Right atrium auricular region (tissue), 2 donors: ENCODE measurements around the gene MKLN1.

DNA sequence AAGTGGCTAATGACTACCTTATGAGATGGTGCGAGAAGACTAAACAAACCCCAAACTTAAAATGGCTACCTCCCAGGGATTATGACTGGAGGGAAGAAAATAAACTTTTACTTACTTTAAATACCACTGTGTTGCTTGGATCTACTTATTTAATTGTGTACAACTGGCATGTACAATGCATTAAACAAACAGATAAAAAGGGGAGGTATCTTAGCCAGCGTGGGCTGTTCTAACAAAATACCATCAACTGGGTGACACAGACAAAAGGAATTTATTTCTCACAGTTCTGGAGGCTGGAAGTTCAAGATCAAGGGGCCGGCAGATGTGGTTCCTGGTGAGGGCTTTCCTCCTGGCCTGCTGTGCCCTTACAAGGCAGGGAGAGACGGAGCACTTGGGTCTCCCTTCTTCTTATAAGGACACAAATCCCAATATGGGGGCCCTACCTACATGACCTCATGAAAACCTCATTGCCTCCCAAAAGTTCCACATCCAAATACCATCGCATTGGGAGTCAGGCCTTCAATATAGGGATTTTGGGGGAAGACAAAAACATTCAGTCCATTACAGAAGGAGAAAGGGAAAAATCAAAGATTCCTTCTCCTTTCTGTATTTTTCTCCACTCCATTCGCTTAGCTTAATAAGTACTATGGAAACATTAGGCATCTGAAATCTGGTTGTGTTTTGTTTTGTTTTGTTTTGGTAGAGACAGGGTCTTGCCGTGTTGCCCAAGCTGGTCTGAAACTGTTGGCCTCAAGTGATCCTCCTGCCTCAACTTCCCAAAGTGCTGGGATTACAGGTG lies 281.7 kb upstream of the KLF14 start:
- PRO-cap, result no peak
- RAMPAGE, long total RNA, 2 experiments, result no peak in any of the 2 experiments

- PRO-cap, result no peak
- RAMPAGE, long total RNA, 2 experiments, result no peak in any of the 2 experiments
These were observed 227.8 kb upstream of the MKLN1 start for GRCh38 chr7:131099884-131100350.

GRCh38 chr7:131106639-131107304 lies 220.9 kb upstream of the MKLN1 start:
- PRO-cap, result bidirectional peak, plus-strand start at chr7:131106850, minus-strand start at chr7:131106593; bidirectional peak, plus-strand start at chr7:131107344, minus-strand start at chr7:131107030
- RAMPAGE, long total RNA, 2 experiments, result no peak in any of the 2 experiments

- PRO-cap, result bidirectional peak, plus-strand start at chr7:131108859, minus-strand start at chr7:131108708
- RAMPAGE, long total RNA, 2 experiments, result no peak in any of the 2 experiments
These were observed 219.2 kb upstream of the MKLN1 start for GRCh38 chr7:131108513-131108922.

GRCh38 chr7:131219533-131220055 lies 108.1 kb upstream of the MKLN1 start:
- PRO-cap, result unidirectional peak, minus-strand start at chr7:131219758
- RAMPAGE, long total RNA, 2 experiments, result no peak in any of the 2 experiments

DNA sequence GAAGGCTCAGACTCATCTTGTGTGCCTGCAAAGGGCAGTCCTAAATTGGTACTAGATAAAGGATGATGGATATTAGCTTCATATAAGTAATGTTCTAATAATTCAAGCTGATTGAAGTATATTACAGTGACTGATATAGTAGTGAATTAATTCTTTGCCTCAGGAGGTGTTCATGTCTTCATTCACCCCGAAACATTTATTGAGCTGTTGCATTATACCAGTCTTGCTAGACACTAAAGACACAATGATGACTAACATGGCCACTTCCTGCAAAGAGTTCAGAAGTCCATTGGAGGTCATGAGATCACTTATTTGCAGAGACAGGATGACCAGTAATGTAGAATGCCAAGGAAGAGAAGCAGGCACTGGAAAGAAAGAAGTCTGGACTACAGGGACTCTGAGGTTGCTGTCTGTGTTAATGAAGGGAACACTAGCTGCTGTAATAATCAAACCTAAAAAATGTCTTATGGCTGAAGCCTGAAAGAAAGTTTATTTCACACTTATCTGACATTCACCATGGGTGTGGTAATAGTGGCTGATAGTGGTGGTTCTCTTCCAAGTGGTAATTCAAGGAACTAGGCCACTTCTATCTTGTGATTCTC lies 89.4 kb upstream of the MKLN1 start:
- PRO-cap, result no peak
- RAMPAGE, long total RNA, 2 experiments, result no peak in any of the 2 experiments

- PRO-cap, result bidirectional peak, plus-strand start at chr7:131327894, minus-strand start at chr7:131327736; bidirectional peak, plus-strand start at chr7:131328084, minus-strand start at chr7:131327966; bidirectional peak, plus-strand start at chr7:131328667, minus-strand start at chr7:131328478
- RAMPAGE, long total RNA, 2 experiments, result start-site peak on the plus strand in 2 of 2 experiments, at chr7:131327852-131327894 at its widest, 315 to 739 reads per replicate; start-site peak on the minus strand in 1 of 2 experiments, at chr7:131327713-131327724 at its widest, 30 reads per replicate
These were observed at the start of gene MKLN1 for GRCh38 chr7:131327551-131328517. MKLN1 (plus strand) TSS chr7:131327876.

- PRO-cap, result no peak
- RAMPAGE, long total RNA, 2 experiments, result no peak in any of the 2 experiments
These were observed 53.5 kb downstream of the PODXL start for GRCh38 chr7:131502738-131503497.

- PRO-cap, result no peak
- RAMPAGE, long total RNA, 2 experiments, result no peak in any of the 2 experiments
These were observed 52.6 kb downstream of the PODXL start for GRCh38 chr7:131503498-131504625.

- PRO-cap, result bidirectional peak, plus-strand start at chr7:131556801, minus-strand start at chr7:131556617
- RAMPAGE, long total RNA, 2 experiments, result no peak in any of the 2 experiments
These were observed 437 bp upstream of the PODXL start for GRCh38 chr7:131556711-131557419.

DNA sequence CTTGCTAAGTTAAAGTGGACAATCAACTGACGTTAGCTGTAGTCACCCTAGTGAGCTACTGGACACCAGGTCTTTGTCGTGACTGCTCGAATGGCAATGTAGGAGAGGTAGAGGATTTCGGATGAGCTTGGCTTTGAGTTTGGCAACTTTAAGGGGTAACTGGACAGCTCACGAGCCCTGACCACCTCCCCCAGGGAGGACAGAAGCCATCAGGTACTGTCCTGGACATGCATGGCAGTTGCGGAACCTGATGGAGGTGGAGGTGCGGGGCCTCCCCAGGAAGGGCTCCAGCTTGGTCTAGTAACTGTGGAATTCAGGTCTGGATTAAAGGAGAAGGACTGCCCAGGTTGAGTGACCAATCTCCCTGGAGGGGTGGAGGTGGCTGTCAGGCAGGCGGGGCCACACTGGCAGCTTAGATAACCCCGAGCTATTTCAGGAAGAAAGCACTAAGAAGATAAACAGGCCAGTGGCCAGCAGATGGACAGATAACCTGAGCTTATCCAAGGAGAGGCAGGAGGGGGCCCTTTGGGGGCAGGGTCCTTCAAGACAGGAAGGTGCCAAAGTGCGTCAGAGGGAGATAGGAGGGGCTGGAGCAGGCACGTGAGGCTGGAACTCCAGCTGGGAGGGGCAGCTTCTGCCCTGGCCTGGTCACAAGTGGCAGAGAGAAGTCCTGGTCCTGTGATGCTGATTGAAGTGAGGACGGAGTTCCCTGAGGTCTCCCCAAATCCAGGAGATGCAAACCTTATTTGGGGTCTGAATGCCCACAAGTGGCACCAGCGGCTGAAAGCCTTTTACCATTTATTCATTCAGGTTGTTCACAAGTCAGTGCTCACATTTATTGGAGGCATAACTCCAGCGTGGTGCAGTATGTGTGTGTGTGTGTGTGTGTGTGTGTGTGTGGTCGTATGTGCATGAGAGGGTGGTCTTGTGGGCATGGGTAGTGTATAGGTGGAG lies 29.8 kb upstream of the PODXL start:
- PRO-cap, result bidirectional peak, plus-strand start at position 651 of the sequence, minus-strand start at position 326 of the sequence
- RAMPAGE, long total RNA, 2 experiments, result no peak in any of the 2 experiments

- PRO-cap, result no peak
- RAMPAGE, long total RNA, 2 experiments, result no peak in any of the 2 experiments
These were observed 72.2 kb upstream of the PODXL start for GRCh38 chr7:131628550-131629037.

DNA sequence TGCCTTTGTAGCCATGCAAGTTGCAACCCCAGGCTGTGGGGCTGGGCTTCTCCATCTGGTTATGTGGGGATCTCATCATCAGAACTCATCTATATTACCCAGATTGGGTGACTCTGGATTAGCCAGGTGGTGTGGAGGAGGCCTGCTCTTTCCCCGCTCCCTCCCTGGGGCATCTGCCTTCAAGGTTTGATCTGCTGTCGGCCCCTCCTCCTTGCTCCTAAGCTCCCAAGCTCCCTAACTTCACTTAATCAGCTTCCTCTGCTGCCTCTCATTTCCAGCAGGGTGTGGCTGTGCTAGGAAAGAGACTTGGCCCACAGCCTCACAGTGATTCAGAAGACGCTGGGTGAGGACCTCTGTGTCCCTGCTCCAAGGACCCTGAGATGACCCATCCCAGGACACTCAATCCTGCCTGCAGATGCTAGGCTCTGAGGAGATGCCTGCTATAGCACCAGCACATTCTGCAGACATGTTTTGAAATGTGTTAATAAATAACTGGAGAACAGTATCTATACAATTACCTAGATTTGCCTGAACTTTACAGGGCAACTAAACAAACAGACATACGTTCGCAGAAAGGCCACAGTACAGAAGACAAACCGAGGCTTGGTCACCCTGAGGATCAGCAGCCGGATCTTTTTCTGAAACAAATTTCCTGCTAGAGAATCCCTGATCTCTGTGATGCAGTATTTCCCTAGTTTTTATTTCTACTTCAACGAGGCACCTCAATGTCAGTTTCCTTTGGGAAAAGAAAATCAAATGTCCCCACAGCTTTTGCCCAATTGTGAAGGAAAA lies 392.2 kb upstream of the PODXL start:
- PRO-cap, result no peak
- RAMPAGE, long total RNA, 2 experiments, result no peak in any of the 2 experiments

- PRO-cap, result no peak
- RAMPAGE, long total RNA, 2 experiments, result no peak in any of the 2 experiments
These were observed 351.1 kb downstream of the PLXNA4 start for GRCh38 chr7:132225197-132225549.

DNA sequence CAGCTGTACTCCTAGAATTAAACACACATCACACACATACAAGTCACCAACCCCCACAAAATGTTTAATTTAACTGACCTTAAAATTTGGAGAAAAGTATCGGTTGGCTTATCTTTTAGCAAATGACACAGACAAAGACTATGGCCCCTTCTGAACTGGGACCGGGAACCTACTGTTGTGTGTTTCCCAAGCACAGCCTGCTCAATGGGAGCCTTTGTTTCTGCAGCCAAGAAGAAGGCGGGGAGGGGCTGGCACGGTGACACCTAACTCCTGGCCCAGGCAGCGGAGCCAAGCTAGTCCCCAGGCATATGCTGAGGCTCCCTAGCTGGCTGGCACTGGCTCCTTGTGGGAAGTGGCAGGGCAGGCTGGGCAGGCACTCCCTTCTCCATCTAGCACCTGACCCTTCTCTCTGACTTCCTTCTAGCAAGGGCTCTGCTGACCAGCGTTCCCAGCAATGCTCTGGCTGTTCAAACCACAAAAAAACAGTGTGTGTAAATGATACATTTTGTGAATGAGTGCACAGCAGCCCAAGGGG lies 325.0 kb downstream of the PLXNA4 start:
- PRO-cap, result no peak
- RAMPAGE, long total RNA, 2 experiments, result no peak in any of the 2 experiments

- PRO-cap, result unidirectional peak, minus-strand start at chr7:132257176
- RAMPAGE, long total RNA, 2 experiments, result no peak in any of the 2 experiments
These were observed 319.5 kb downstream of the PLXNA4 start for GRCh38 chr7:132256773-132257243.

DNA sequence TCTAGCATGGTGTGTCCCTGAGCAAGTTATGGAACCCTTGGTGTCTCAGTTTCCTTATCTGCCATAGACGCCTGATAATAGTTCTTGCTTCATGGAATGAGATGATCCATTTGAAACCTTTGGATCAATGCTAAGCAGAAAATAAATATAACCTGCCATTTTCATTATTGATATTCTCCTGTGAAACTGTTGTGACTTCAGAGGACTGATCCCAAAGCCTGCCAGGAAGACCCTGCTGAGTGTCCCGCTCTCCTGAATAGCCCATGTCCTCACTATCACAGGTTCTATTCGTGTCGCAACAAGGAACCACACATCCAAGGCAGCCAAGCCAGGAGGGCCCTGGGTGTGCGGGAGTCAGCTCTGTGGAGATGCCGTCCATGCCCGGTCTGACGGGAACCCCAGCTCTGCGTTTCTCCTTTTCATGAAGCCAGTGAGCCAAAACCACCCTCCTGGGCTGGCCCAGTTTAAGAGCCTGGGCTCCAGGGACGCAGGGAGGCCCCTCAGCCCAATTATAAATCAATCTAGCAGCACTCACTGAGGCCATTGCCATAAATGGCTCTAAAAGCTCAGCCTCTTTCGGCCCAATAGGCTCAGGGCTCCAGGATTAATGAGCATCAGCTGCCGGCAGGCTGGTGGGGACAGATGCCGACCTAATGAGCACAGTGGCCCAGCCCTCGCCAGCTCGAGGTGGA lies 178.0 kb downstream of the PLXNA4 start:
- PRO-cap, result no peak
- RAMPAGE, long total RNA, 2 experiments, result no peak in any of the 2 experiments

GRCh38 chr7:132485820-132486111 lies 90.5 kb downstream of the PLXNA4 start:
- PRO-cap, result no peak
- RAMPAGE, long total RNA, 2 experiments, result no peak in any of the 2 experiments

- PRO-cap, result no peak
- RAMPAGE, long total RNA, 2 experiments, result no peak in any of the 2 experiments
These were observed 182.6 kb upstream of the PLXNA4 start for GRCh38 chr7:132758904-132759319.

DNA sequence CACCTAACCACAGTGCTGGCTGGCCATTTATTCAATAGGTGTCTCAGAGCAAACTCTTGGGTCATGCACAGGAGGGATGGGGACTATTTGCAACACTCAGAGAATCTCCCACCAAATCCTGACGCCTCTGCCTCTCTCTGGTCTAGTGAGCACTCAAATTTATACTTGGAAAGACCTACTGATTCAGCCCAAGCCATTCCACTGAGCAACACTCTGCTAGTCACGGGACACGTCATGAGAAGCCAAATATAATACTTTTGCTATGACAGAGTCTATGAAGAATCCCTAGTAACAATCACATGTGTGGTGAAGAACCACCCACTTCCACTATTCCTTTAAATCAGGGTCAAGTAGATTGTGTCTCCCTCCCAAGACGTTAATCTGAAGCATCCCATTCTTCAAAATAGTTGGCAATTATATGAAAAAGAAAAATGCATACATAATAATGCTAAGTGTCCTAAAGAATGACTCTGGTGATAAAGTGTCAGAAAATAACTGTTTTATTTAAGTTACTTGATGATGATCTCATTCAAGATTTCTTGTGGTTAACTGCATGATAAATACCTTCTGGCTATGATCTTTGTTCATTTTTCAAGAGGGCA lies 28.5 kb downstream of the CHCHD3 start:
- PRO-cap, result no peak
- RAMPAGE, long total RNA, 2 experiments, result no peak in any of the 2 experiments